ENCODE measurements around a stretch of chr2.

DNA sequence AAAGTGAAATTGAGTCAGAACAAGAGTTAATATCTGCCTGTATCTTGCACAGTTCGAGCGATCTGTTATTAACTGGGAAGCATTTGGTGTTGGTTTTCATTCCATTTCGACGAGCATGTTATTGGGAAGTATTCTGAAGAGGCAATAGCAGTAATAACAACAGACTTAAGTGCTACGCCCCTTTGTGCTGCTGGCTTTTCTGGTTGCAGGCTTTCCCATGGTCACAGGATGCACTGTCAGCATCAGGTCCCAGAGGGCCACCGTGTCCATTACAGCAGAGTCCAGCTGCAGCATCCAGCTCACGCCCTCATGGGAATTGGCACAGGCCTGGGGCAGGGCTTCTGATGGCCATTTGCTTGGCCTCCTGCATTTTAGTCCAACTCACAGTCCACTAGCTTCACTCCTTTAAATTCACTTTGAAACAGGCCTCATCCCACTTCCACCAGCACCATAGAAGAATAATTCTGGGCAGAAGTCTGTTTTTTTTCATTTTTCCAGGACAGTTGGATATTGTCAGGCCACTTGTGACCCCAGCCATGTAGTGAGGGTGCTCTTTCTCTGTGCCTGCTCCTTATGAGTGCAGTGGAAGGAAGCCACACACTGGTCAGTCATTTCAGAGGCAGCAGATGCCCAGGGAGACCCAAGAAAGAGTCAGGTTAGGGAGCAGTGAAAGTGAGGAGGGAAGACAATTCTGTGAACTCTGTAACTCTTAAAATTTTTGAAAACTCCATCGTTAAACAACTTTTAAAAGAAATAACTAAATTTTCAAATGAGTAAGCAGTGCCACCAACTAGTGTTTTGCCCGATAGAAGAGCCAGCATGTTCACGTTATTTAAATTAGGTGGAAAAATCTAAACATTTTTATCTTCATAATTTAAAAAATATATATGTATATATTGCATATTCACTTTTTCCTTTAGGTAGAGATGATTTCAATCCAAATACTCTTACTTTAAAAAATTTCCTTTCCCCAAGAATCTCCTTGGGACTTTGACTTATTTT lies 44.6 kb downstream of the BCL2L11 start:
- PRO-cap, result no peak

GRCh38 chr2:111201061-111201665 lies 80.4 kb downstream of the BCL2L11 start:
- PRO-cap, result no peak

- PRO-cap, result no peak
Measured at GRCh38 chr2:111207478-111208517, 87.1 kb downstream of the BCL2L11 start.

DNA sequence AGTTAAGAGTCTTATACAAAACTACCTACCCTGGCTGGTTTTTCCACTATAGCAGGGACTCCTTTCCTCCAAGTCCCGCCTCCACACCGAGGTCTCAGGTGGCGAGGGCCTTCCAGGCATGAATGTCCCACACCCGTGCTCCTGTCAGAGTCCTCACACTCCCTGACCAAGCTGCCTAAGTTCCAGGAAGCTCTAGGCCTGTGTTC lies 293.2 kb downstream of the BCL2L11 start:
- PRO-cap, result no peak

- PRO-cap, result no peak
Measured at GRCh38 chr2:111624806-111625224, 259.2 kb downstream of the ANAPC1 start.

- PRO-cap, result no peak
Measured at GRCh38 chr2:111900918-111901414, 2.6 kb downstream of the MERTK start.

GRCh38 chr2:112006292-112006611 lies 48.8 kb upstream of the TMEM87B start:
- PRO-cap, result no peak

GRCh38 chr2:112028493-112028887 lies 26.6 kb upstream of the TMEM87B start:
- PRO-cap, result no peak

- PRO-cap, result no peak
Measured at GRCh38 chr2:112082465-112082819, 27.4 kb downstream of the TMEM87B start.

GRCh38 chr2:112154616-112155305 lies 16.6 kb downstream of the FBLN7 start:
- PRO-cap, result no peak

- PRO-cap, result no peak
Measured at GRCh38 chr2:112272460-112273534, 2.6 kb upstream of the ZC3H6 start.

GRCh38 chr2:112309674-112310353 lies 34.4 kb downstream of the ZC3H6 start:
- PRO-cap, result no peak

DNA sequence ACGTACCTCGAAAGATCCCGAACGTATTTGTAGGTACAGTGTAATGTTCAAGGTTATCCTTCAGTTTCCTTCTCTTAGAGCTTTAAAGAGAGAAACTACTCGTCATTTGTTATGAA lies 607 bp downstream of the POLR1B start:
- PRO-cap, result no peak

- PRO-cap, result no peak
Measured at GRCh38 chr2:113117522-113118791, 9.4 kb upstream of the IL1RN start.

GRCh38 chr2:113132838-113133626 lies 5.6 kb downstream of the IL1RN start:
- PRO-cap, result no peak

GRCh38 chr2:113156783-113157919 lies 16.6 kb upstream of the PSD4 start:
- PRO-cap, result no peak

- PRO-cap, result no peak
Measured at GRCh38 chr2:113406163-113406575, 31.3 kb upstream of the ZNG1B start.

DNA sequence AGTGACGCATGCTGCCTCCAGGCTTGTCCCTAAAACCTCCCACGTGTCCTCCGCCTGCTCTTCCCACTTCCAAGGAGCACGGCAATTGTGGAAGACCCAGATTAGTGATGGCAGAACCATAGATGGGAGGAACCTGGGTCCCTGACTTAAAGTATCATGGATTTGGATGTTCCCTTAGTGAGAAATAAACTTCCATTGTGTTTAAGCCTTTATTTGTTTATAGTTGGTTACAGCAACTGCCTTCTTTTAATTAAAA lies 48.5 kb upstream of the RABL2A start:
- PRO-cap, result no peak

- PRO-cap, result no peak
Measured at GRCh38 chr2:113703208-113704597, 52.7 kb downstream of the SLC35F5 start.

GRCh38 chr2:113881707-113882031 lies 8.2 kb upstream of the ACTR3 start:
- PRO-cap, result no peak

All from cardiac septum (tissue), 1 donor.